Peyer's patch (tissue), 4 donors: ENCODE measurements around the genes ZFP1, BCAR1, CFDP1, CHST6, CPHXL and SYCE1L.

- PRO-cap = no peak
- RAMPAGE, long total RNA, 4 experiments = no peak in any of the 4 experiments
These were observed 30.9 kb upstream of the CLEC18B start for GRCh38 chr16:74451702-74453005.

- PRO-cap = no peak
- RAMPAGE, long total RNA, 4 experiments = no peak in any of the 4 experiments
These were observed 16.2 kb upstream of the GLG1 start for GRCh38 chr16:74622798-74623786.

GRCh38 chr16:74695794-74696349 lies 4.8 kb downstream of the MLKL start:
- PRO-cap = unidirectional peak, plus-strand start at chr16:74696104; unidirectional peak, plus-strand start at chr16:74696179
- RAMPAGE, long total RNA, 4 experiments = no peak in any of the 4 experiments

- PRO-cap = no peak
- RAMPAGE, long total RNA, 4 experiments = start-site peak on the minus strand in 1 of 4 experiments, at chr16:74738839-74739172 at its widest, 6 reads per replicate
These were observed 35.8 kb downstream of the FA2H start for GRCh38 chr16:74738809-74739283.

GRCh38 chr16:75106066-75106844 lies 10.3 kb downstream of the LDHD start:
- PRO-cap = no peak
- RAMPAGE, long total RNA, 4 experiments = no peak in any of the 4 experiments

GRCh38 chr16:75148167-75149310 lies at the start of gene ZFP1:
ZFP1 (plus strand) TSS chr16:75148524.
- PRO-cap = bidirectional peak, plus-strand start at chr16:75148538, minus-strand start at chr16:75148366; bidirectional peak, plus-strand start at chr16:75148913, minus-strand start at chr16:75148954
- RAMPAGE, long total RNA, 4 experiments = start-site peak on the plus strand in 3 of 4 experiments, at chr16:75148490-75148544 at its widest, 18 to 31 reads per replicate

DNA sequence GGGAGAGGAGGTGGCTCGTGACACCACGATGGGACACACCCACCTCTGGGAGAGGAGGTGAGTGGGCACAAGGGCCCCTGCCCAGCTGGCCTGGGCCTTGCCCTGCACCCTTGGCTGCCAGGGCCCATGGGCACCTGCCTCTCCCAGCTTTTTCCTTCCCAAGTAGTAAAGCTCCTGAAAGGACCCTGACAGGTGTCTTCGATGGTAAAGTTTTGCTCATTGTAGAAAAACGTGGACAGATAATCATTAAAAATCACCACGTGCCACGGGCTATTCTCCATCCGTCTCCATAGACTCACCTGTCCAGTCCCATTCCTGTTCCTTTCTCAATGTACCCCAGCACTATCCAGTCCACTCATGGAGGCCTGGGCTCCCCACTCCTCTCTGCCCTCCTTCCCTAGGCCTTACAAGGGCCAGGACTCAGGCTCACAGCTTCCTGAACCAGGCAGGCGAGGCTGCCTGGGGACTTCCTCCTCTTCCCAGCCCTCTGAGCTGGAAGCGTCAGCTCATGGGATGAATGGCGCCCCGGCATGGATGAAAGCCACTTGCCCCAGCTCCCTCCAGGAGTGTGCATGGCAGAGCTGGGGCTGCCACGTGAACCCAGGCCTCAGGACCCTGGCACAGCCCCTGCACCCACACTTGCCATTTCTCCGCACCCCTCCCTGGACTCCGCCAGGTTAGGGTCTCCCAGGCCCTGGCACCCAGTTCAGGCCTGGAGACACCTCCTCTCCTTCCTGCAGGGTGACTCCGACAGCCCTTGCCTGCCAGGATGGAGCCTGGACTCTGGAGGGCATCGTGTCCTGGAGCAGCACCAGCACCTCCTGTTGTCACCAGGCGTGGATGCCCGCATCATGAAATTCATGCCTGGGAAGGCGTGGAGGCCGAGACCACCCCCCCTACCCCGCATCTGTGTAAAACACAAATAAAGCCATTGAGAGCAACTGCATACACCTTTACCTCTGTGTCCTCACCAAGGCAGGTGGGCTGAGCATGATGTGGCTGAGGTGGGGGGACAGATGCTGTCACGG lies 8.8 kb downstream of the CTRB1 start:
- PRO-cap = no peak
- RAMPAGE, long total RNA, 4 experiments = start-site peak on the minus strand in 1 of 4 experiments, centred at position 643 of the sequence, 5 reads per replicate

- PRO-cap = no peak
- RAMPAGE, long total RNA, 4 experiments = no peak in any of the 4 experiments
These were observed 10.2 kb downstream of the CTRB1 start for GRCh38 chr16:75228991-75229472.

GRCh38 chr16:75244025-75244926 lies 7.1 kb downstream of the BCAR1 start:
- PRO-cap = no peak
- RAMPAGE, long total RNA, 4 experiments = no peak in any of the 4 experiments

- PRO-cap = bidirectional peak, plus-strand start at chr16:75251902, minus-strand start at chr16:75251624
- RAMPAGE, long total RNA, 4 experiments = no peak in any of the 4 experiments
These were observed at the start of gene BCAR1 for GRCh38 chr16:75251588-75252148. BCAR1 (minus strand) TSS chr16:75251624.

DNA sequence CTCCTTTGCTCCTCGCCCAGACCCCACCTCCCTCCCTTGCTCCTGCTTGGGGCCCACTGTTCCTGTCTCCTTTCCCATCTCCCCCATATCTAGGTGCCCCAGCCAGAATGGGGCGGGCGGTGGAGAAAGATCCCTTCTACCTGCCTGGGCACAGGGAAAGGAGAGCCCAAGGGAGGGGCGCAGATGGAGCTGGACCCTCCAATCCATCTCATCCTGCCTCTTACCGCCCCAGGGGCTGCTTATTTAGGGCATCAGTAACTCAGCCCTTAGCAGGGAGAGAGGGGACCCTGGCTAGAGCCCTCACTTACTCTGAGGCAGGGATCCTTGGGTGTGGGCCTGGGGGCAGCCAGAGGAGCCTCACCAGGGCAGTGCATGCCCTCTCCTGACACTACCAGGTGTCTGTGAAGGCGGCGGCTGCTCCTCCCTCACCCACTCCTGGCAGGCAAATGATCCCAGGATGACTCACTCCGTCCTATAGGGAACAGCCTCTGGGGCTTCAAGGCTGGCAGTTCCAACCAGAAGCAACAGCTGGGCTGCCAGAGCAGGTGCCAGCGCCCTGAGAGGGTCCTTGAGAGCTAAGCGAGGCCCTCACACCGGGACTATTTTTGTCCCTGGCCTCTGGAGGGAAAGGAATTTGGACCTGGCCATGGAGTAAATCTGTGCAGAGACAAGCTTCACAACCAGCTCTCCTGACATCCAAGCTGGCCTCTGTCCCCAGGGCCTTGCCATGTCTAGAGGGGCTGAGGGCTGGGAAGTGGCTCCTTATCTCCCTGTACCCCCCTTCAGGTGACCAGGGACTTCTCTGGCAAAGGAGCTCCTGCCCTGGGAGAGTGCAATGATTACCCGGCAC lies 16.4 kb upstream of the BCAR1 start:
- PRO-cap = bidirectional peak, plus-strand start at position 508 of the sequence, minus-strand start at position 401 of the sequence
- RAMPAGE, long total RNA, 4 experiments = start-site peak on the minus strand in 1 of 4 experiments, centred at position 365 of the sequence, 35 reads per replicate

DNA sequence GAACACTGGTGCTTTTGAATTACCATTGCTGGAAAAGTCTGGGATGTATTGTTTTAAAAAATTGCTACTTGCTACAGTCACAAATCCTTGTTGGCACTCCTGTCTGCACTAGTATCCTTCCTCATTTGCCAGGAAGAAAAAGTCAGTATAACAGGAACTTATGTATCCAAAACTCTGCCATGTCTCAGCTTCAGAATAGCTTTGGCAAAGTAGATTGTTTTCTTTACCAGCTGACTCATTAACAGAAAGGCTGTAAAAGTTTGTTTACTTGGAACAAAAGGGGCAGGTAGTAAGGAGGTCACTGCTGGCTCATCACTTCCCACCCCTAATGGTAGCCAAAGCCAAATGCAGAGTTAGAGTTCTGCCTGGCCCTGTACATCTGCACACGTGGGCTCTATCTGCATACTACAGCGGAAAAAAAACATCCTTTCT lies 90.8 kb upstream of the BCAR1 start:
- PRO-cap = no peak
- RAMPAGE, long total RNA, 4 experiments = no peak in any of the 4 experiments

GRCh38 chr16:75432697-75433681 lies at the start of gene CFDP1:
CFDP1 (minus strand) TSS chr16:75433503.
- PRO-cap = bidirectional peak, plus-strand start at chr16:75433124, minus-strand start at chr16:75432970; bidirectional peak, plus-strand start at chr16:75433836, minus-strand start at chr16:75433481
- RAMPAGE, long total RNA, 4 experiments = start-site peak on the minus strand in 4 of 4 experiments, at chr16:75433352-75433503 at its widest, 526 to 1,277 reads per replicate

- PRO-cap = no peak
- RAMPAGE, long total RNA, 4 experiments = no peak in any of the 4 experiments
These were observed 1.1 kb upstream of the CFDP1 start for GRCh38 chr16:75434316-75434924.

- PRO-cap = bidirectional peak, plus-strand start at chr16:75495530, minus-strand start at chr16:75495404
- RAMPAGE, long total RNA, 4 experiments = no peak in any of the 4 experiments
These were observed at the start of gene CHST6 for GRCh38 chr16:75494477-75495777. CHST6 (minus strand) TSS chr16:75495441.

DNA sequence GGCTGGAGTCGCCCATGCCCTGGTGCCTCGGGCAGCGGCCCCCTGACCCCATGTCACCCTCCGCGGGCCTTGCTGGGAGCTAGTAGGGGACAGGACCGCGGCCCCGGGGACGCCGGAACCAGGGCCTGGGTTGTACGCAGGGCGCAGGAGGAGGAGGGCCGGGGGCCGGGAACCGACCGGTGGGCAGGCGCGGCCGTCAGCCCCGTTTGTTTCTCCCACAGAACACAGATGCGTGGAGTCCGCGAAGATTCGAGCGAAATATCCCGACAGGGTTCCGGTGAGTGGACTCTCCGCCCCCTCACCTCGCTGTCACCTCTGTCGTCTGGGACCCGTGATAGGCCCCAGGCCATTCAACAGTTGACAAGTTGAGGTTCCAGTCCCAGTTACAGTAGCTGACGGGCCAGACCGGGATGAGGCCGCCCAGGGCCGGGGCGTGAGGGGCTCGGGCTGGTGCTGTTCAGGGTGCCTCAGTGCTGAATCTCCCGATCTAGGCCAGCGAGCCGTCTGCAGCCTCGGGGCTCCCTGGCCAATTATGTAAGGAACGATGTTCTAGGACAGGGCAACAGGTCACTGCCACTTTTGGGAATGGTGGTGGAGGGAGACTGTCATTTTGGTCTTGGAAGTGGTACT lies 567 bp downstream of the GABARAPL2 start:
- PRO-cap = no peak
- RAMPAGE, long total RNA, 4 experiments = no peak in any of the 4 experiments

GRCh38 chr16:75593817-75594434 lies 27.7 kb downstream of the GABARAPL2 start:
- PRO-cap = unidirectional peak, plus-strand start at chr16:75594361
- RAMPAGE, long total RNA, 4 experiments = no peak in any of the 4 experiments

GRCh38 chr16:75726368-75726781 lies at the start of gene CPHXL:
CPHXL (minus strand) TSS chr16:75726490.
- PRO-cap = no peak
- RAMPAGE, long total RNA, 4 experiments = no peak in any of the 4 experiments

GRCh38 chr16:77199233-77199592 lies at the start of gene SYCE1L:
SYCE1L (plus strand) TSS chr16:77199408.
- PRO-cap = no peak
- RAMPAGE, long total RNA, 4 experiments = no peak in any of the 4 experiments

- PRO-cap = bidirectional peak, plus-strand start at chr16:77212795, minus-strand start at chr16:77212569; unidirectional peak, minus-strand start at chr16:77213026
- RAMPAGE, long total RNA, 4 experiments = no peak in any of the 4 experiments
These were observed 13.6 kb downstream of the SYCE1L start for GRCh38 chr16:77212663-77213386.